IMR-90 (cell line): Measurements from ENCODE around the gene CHERP.

- RRBS = no CpG with 5 or more reads among the region's 6 CpGs
CAGE:
- cytosol, long polyA plus RNA = no peak
- long polyA plus RNA = no peak
- nucleus, long polyA plus RNA = no peak
Observed at GRCh38 chr19:15837347-15837812, 21.9 kb upstream of the OR10H1 start.

DNA sequence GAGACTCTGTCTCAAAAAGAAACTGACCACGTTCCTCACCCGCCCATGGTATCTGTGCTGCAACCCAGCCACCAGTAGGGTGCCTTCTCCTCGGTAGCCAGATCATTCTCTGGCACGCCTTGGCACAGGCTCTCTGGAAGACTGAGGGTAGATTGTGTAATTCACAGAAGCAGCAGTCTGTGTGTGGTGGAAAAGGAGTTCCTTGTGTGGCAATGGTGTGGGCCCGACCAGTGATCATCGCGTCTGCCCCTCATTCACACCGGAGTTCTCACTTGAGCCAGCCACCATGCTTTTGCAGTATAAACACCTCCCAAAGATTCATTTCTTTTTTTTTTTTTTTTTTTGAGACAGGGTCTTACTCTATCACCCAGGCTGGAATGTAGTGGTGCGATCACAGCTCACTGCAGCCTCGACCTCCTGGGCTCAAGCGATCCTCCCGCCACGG lies 7.2 kb downstream of the TPM4 start:
- RRBS = no CpG with 5 or more reads among the region's 13 CpGs
CAGE:
- cytosol, long polyA plus RNA = no peak
- long polyA plus RNA = no peak
- nucleus, long polyA plus RNA = no peak

DNA sequence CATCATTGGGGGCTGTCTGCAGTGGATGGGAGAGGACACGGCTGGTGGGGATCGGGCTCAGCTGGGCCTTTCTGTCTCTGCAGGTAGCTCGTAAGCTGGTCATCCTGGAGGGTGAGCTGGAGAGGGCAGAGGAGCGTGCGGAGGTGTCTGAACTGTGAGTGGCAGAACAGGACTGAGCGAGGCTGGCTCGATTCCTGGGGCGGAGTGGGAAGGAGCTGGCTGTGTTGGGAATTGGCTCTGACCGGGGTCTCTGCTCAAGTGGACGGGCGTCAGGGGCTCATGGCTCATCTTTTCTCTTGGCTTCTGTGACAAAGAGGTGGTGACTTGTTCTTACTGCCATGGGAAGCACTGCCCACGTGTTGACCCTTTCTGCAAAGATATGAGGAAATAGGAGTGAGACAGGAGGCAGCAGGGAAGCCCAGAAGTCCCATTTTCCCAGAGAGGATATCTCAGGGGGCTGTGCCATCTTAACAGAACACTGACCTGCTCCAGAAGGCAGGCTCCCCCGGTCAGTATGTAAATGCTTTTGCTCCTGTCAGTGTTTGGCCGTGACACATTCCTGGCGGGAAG lies 11.7 kb downstream of the TPM4 start:
- RRBS = no CpG with 5 or more reads among the region's 15 CpGs
CAGE:
- cytosol, long polyA plus RNA = no peak
- long polyA plus RNA = no peak
- nucleus, long polyA plus RNA = no peak

DNA sequence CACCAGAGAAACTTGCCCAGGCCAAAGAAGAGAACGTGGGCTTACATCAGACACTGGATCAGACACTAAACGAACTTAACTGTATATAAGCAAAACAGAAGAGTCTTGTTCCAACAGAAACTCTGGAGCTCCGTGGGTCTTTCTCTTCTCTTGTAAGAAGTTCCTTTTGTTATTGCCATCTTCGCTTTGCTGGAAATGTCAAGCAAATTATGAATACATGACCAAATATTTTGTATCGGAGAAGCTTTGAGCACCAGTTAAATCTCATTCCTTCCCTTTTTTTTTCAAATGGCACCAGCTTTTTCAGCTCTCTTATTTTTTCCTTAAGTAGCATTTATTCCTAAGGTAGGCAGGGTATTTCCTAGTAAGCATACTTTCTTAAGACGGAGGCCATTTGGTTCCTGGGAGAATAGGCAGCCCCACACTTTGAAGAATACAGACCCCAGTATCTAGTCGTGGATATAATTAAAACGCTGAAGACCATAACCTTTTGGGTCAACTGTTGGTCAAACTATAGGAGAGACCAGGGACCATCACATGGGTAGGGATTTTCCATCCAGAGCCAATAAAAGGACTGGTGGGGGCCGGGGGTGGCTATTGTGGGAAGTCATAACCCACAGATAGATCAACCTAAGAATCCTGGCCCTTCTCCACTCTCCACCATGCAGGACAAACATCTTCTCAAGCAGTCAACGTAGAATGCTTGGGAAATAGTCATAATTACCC lies 10.3 kb upstream of the RAB8A start:
- RRBS = no CpG with 5 or more reads among the region's 10 CpGs
CAGE:
- cytosol, long polyA plus RNA = start-site peak on the minus strand centred at position 474 of the sequence, 64 bp wide, 22 and 18 reads in 2 replicates
- long polyA plus RNA = start-site peak on the minus strand centred at position 296 of the sequence, 57 bp wide, 47 and 66 reads in 2 replicates
- nucleus, long polyA plus RNA = start-site peak on the minus strand centred at position 302 of the sequence, 46 bp wide, 20 and 13 reads in 2 replicates

GRCh38 chr19:16112066-16112308 lies 298 bp downstream of the RAB8A start:
- RRBS = no CpG with 5 or more reads among the region's 18 CpGs
CAGE:
- cytosol, long polyA plus RNA = no peak
- long polyA plus RNA = no peak
- nucleus, long polyA plus RNA = no peak

DNA sequence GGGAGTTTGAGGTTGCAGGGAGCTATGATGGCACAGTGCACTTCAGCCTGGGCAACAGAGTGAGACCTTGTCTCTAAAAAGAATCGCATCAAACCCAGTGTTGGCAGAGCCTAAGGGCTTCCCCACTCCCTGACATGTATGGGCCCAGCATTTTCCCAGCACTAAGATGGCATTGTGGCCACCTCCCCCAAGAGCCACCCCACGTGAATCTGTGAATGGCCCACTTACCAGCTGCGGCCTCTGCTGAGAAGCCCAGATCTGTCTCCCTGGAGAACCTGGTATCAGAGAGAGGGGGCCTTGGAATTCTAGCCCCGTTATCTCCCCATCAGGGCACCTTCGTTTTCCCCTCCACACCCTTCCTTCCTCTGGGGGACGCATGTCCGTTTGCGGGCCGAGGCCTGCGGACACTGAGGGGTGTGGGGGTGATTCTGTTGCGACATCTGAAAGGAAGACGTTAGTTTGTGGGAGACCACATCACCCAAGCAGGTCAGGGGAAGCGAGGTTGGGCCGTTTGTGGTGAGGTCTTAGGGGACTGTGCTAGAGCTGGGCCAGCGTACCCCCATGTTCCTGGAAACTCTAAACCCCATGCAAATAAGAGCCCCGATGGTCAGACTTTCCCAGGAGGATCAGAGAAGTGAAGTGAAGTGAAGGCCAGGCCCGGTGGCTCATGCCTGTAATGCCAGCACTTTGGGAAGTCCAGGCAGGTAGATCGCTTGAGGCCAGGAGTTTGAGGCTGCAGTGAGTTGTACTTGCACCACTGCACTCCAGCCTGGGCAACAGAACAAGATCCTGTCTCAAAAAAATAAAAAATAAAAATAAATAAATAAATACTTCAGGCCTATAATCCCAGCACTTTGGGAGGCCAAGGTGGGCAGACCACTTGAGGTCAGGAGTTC lies 3.7 kb upstream of the HSH2D start:
- RRBS = no CpG with 5 or more reads among the region's 18 CpGs
CAGE:
- cytosol, long polyA plus RNA = no peak
- long polyA plus RNA = no peak
- nucleus, long polyA plus RNA = no peak

GRCh38 chr19:16368817-16370314 lies 44.7 kb downstream of the KLF2 start:
- RRBS = no CpG with 5 or more reads among the region's 36 CpGs
CAGE:
- cytosol, long polyA plus RNA = no peak
- long polyA plus RNA = no peak
- nucleus, long polyA plus RNA = no peak

GRCh38 chr19:16373216-16374154 lies 48.9 kb downstream of the KLF2 start:
- RRBS = no CpG with 5 or more reads among the region's 27 CpGs
CAGE:
- cytosol, long polyA plus RNA = no peak
- long polyA plus RNA = no peak
- nucleus, long polyA plus RNA = no peak

- RRBS = no CpG with 5 or more reads among the region's 4 CpGs
CAGE:
- cytosol, long polyA plus RNA = no peak
- long polyA plus RNA = no peak
- nucleus, long polyA plus RNA = no peak
Observed at GRCh38 chr19:16429647-16429990, 42.2 kb downstream of the EPS15L1 start.

- RRBS = no CpG with 5 or more reads among the region's 5 CpGs
CAGE:
- cytosol, long polyA plus RNA = no peak
- long polyA plus RNA = no peak
- nucleus, long polyA plus RNA = no peak
Observed at GRCh38 chr19:16462805-16463174, 9.0 kb downstream of the EPS15L1 start.

DNA sequence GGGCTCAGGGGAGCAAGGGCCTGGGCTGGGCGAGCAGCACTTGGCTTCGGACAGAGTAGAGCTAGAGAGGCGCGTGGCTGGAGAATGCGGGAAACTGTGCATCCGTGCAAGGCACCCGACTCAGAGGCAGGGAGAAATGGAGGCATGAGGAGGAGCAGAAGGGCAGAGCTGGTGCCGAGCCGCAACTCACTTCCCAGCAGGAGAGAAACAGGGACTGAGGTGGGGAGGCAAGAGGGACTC lies 10.8 kb downstream of the CHERP start:
- RRBS = no CpG with 5 or more reads among the region's 9 CpGs
CAGE:
- cytosol, long polyA plus RNA = no peak
- long polyA plus RNA = no peak
- nucleus, long polyA plus RNA = no peak

- RRBS = 2% methylated on average over 31 of the region's 60 CpGs
CAGE:
- cytosol, long polyA plus RNA = start-site peak on the minus strand at chr19:16542410-16542454, 79 and 152 reads in 2 replicates
- long polyA plus RNA = no peak
- nucleus, long polyA plus RNA = start-site peak on the minus strand at chr19:16542397-16542428, 95 and 193 reads in 2 replicates
Observed at GRCh38 chr19:16542359-16542767, at the start of gene CHERP. Gene CHERP (minus strand): TSS chr19:16542437.

GRCh38 chr19:16560050-16560469 lies 12.2 kb downstream of the SLC35E1 start:
- RRBS = no CpG with 5 or more reads among the region's 8 CpGs
CAGE:
- cytosol, long polyA plus RNA = no peak
- long polyA plus RNA = no peak
- nucleus, long polyA plus RNA = no peak

DNA sequence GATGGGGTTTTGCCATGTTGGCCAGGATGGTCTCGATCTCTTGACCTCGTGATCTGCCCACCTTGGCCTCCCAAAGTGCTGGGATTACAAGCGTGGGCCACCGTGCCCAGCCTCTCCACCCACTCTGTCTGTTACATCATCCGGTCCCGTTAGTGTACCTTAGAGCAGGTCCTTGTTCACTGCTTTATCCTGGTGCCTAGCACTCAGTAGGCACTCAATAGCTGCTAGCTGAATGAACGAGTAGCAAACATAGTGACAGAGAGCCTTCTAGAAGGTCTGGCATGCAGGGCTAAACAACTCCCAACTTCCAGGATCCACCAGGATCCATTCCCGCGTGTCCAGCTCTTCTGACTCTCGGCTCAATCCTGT lies 3.0 kb downstream of the SLC35E1 start:
- RRBS = no CpG with 5 or more reads among the region's 10 CpGs
CAGE:
- cytosol, long polyA plus RNA = no peak
- long polyA plus RNA = no peak
- nucleus, long polyA plus RNA = no peak

- RRBS = no CpG with 5 or more reads among the region's 21 CpGs
CAGE:
- cytosol, long polyA plus RNA = no peak
- long polyA plus RNA = no peak
- nucleus, long polyA plus RNA = no peak
Observed at GRCh38 chr19:16580816-16581987, 9.0 kb upstream of the SLC35E1 start.

DNA sequence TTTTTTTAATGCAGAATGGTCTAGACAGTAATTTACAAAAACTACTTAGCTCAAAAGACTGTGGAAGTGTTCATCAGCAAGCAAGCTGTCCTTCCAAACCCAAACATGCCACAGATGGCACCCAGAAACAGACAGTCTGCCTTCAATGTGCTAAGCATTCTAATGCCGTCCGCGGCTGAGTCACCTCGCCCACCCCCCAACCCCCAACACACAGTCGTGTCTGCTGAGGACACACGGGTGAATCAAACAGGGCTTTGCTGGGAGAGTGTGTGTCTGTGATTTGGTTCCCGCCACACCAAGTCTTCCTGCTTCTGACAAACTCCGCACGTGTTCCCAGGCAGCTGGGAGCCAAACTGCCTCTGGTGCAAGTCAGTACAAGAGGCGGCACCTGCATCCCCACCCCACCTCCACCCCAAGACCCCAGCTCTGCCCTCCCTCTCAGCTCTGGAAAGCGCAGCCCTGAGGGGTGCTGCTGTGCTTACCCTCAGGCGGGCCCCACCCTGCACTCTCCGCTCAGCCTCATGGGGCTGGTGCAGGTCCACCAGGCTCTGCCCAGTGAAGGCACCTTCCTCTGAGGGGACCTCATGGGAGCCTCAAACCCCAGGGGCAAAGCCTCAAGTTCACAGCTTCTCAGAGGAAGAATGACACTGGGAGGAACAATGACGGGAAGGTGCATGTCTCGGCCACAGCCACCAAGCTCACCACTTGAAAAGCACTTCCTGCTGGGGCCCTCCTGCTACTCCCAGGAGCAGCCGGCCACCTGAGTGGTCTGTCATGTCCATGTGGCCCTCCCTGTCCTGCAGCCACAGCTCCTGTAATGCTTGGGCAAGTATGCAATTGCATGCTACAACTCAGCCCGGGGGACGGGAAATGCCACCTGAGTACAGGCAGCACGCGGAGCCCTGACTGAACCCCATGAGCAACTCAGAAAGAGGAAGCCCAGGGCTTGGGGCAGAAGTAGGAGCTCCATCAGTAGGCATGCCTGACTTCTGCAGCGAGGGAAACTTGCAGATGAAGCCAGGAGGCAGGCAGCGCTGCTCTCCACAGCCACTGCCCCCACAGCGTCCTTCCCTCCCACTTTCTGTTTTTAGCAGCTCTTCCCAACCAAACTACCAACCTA lies 15.1 kb upstream of the SLC35E1 start:
- RRBS = 28% methylated on average over 2 of the region's 23 CpGs
CAGE:
- cytosol, long polyA plus RNA = no peak
- long polyA plus RNA = no peak
- nucleus, long polyA plus RNA = no peak

DNA sequence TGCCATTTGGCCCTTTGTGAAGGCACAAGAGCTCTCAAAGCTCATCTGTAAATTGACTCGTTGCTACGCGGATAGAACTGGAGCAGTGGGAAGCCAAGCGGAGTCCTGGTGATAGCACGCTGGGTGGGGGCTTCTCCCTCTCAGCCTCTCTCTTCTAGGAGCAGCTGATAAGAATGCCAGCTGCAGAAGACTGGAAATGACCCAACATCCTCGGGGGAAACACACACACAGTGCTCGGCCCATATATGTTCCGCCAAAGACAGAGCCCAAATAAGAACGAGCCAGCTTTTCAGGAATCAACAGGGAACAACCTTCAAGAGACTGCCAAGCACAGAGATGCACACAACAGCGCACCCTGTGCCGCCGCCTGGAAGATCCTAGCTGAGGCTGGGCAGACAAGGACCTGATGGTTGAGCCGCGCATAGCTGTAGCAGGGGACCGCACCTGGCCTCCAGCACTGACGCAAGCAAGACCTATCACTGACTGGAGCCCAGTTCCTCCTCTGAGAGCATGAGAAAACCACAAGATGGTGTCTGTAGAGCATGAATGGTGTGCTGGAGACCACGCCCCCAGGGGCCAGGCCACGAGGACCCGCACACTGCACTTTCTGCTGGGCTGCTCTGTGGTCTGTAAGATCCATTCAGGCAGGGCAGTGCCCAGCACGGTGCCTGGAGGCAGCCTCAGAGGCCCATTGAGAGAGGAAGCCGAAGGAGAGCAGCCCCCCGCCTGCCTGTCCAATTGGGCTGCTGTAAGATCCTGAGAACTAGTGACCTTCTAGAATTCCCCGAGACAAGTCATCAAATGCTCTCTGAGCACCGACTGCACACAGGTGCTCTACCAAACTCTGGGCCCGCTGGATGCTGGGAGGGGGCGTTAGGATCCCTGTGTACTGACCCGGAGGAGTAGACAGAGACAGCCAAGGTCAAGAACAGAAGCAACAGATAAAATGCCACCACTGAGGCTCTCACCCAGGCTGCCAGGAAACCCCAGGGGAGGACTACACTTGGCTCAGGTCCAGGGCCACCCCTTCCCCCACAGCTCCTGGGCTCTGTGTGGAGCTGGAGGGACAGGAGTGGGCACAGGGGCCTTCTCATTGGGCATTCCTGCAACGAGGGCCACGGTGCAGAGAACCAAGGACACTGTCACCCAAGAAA lies 16.3 kb upstream of the SLC35E1 start:
- RRBS = no CpG with 5 or more reads among the region's 29 CpGs
CAGE:
- cytosol, long polyA plus RNA = no peak
- long polyA plus RNA = no peak
- nucleus, long polyA plus RNA = no peak

DNA sequence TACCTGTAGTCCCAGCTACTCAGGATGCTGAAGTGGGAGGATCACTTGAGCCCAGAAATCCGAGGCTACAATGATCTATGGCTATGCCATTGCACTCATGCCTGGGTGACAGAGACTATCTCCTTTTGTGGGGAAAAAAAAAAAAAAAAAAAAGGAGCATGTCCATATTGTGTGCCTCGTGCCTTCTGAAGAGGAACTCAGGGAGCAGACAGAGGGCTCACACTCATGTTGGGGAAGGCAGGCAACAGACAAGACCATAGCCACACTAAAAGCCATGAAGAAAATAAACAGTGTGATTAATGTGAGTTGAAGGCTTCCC lies 20.8 kb downstream of the MED26 start:
- RRBS = no CpG with 5 or more reads among the region's 2 CpGs
CAGE:
- cytosol, long polyA plus RNA = no peak
- long polyA plus RNA = no peak
- nucleus, long polyA plus RNA = no peak

DNA sequence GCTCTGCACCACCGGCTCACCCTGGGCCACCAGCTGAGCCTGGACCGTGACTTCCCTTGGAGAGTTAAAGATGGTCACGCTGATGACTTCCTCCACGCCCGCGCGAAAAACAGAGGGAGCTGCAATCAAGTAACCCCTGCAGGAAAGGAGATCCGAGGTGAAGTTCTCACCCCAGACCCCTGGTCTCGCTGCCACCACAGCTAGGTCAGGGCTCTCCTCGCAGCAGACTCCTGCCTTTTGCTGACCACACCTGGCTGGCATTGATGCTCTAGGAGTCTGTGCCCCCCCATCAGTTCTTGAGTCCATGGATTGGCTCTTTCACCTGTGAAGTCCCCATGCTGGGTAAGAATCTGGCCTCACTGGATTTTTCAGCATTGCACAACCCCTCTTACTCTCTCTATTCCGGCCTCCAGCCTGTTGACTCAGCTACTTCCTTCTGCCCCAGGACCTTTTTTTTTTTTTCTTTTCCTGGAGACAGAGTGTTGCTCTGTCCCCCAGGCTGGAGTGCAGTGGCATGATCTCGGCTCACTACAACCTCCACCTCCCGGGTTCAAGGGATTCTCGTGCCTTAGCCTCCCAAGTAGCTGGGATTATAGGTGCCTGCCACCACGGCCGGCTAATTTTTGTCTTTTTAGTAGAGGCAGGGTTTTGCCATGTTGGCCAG lies 4.4 kb downstream of the CPAMD8 start:
- RRBS = no CpG with 5 or more reads among the region's 16 CpGs
CAGE:
- cytosol, long polyA plus RNA = no peak
- long polyA plus RNA = no peak
- nucleus, long polyA plus RNA = no peak

DNA sequence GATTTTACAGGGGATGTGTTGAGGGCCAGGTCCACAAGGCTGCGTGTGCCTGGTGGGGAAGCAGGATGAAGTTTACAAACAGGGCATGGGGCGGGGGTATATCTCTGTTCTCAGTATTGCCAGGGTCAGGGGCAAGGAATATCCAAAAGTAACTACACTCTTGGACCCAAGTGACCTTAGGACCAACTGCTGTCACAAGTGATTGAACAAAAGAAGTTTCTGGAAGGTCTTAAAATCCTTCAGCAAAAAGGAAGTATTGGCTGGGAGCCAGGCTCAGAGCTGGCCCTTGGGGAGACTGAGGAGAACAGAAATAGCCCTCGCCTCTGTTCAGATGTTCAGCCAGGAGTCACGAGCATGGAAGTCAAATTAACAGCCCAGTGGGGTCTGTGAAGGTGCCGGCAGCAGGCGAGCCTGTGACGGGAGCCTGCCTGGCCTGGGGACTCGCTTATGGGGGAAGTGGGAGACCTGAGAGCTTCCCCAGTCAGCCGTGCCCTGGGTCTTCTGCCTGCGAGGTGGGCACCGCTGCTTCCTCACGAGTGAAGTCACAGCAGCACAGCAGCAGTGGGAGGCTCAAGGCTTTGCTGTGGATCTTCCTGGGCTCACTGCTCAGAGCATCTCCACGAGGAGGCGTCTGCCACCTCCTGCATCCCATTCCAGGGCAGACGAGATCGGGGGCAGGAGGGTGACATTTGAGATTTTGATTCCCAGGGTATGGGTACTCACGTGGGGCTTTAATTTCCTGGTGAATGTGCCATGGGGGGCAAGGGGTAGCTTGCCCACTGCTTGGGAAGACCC lies 6.5 kb downstream of the MYO9B start:
- RRBS = no CpG with 5 or more reads among the region's 17 CpGs
CAGE:
- cytosol, long polyA plus RNA = no peak
- long polyA plus RNA = no peak
- nucleus, long polyA plus RNA = no peak